Duodenum (tissue), 1 donor: ENCODE data around the gene KMT5C.

DNA sequence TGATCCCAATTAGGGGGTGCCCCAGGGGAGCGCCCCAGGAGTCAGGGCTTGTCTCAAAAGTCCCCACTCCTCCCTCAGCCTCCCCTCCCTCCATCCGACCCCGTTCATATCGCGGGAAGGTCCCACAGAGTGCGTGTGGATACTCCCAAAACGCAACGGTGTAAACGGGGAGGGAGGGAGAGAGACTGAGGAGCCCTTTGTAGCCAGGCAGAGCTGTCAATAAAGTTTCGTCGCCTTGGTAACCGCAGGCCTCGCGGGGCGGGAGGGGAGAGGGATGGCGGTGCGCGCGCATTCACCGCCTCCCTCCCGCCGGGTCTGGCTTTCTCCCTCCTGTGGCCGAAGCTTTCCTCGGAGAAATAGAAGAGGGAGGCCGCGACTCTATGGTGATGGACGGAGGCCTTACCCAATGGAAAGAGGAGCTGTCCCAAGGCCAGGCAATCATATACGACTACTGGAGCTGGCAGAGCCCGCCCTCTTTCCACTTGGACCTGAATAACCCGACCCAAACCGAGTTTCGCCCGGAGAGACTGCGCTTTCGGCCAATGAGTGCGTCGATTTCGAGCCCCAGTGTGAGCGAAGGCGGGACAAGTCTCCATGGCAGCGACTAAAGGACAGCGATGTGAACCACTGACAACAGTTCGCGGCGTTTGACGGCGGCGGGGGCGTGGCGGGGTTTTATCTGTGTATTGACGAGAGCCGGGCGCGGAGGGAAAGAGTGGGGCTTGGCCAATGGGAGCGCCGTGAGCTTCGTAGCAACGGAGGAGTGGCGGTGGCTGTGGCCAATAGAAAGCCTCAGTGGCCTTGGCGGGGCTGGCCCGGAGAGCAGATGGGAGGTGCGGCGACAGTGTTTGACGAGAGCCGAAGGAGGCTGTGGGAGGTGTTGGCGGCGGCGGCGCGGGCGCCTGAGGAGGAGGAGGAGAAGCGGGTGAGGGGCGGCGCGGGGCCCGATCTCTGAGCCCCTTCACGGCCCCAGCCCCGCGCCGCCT, at the start of gene KMT5C:
Gene KMT5C, plus strand, starts transcription at position 844 of the 986 bp plus-strand sequence.
- PRO-cap, result unidirectional peak, minus-strand start at position 317 of the sequence; bidirectional peak, plus-strand start at position 854 of the sequence, minus-strand start at position 649 of the sequence; unidirectional peak, plus-strand start at position 854 of the sequence

DNA sequence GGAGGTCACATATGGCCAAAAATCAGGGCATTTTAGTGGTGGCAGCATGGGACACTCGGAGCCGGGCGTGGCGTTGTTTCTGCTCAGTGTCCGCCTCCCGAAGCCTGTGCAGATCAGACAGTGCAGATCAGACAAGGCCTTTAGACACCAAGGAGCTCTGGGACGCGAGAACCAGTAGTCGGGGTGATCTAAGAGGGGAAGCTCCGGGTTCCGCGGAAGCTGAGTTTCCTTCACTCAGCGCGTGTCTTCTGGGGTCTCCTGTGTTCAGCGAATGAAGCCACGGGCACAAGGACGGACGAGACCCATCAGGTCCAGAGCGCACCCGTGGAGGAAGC, 381 bp upstream of the TMEM238 start:
- PRO-cap, result bidirectional peak, plus-strand start at position 143 of the sequence, minus-strand start at position 106 of the sequence

- PRO-cap, result no peak
These were observed 1.9 kb downstream of the RPL28 start for GRCh38 chr19:55387538-55388161.

DNA sequence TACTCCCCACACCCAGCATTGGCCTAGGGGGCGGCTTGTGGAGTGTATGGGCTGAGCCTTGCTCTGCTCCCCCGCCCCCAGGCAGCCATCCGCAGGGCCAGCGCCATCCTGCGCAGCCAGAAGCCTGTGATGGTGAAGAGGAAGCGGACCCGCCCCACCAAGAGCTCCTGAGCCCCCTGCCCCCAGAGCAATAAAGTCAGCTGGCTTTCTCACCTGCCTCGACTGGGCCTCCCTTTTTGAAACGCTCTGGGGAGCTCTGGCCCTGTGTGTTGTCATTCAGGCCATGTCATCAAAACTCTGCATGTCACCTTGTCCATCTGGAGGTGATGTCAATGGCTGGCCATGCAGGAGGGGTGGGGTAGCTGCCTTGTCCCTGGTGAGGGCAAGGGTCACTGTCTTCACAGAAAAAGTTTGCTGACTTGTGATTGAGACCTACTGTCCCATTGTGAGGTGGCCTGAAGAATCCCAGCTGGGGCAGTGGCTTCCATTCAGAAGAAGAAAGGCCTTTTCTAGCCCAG, 2.5 kb downstream of the RPL28 start:
- PRO-cap, result no peak

DNA sequence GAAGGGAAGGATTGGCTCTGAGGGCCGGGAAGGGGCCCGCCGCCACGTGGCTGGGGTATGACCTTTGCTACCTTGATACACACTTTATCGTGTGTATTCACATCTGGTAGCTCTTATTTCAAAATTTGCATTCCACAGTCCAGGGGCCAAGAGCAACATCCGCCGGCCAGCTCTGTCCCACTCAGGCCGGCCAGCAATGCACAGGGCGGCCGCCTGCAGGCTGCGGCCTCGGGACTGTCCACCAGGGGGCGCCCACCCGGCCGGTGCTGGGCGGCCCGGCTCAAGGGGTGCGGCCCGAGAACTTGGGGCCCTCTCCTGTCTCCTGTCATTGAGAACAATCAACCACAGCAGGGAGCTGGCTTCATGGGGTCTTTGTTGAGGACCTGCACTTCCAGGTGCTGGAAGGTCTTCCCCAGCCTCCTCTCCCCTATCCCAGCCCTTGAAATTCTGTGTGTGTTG, 3.2 kb upstream of the C19orf85 start:
- PRO-cap, result no peak

DNA sequence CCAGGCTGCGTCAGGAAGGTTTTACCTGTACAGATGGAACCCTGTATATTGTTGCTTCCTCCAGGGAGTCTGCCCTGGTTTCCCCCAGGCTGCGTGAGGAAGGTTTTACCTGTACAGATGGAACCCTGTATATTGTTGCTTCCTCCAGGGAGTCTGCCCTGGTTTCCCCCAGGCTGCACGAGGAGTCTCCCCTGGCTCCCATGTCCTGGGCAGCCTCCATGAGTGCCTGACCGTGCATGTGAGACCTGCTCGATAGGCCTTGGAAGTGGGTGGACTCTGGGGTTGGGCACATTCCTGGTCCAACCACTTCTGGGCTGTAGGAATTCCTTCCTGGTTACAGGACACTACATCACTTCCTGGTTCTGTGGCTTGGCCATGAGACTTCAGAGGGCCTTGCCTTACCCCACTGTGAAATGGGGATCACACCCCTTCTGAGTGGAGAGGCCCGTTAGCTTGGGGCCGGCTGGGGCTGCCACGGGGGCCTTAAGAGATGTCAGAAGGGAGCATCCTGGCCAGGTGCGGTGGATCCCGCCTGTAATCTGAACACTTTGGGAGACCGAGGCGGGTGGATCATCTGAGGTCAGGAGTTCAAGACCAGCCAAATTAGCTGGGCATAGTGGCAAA, 4.0 kb upstream of the ZNF628 start:
- PRO-cap, result no peak

DNA sequence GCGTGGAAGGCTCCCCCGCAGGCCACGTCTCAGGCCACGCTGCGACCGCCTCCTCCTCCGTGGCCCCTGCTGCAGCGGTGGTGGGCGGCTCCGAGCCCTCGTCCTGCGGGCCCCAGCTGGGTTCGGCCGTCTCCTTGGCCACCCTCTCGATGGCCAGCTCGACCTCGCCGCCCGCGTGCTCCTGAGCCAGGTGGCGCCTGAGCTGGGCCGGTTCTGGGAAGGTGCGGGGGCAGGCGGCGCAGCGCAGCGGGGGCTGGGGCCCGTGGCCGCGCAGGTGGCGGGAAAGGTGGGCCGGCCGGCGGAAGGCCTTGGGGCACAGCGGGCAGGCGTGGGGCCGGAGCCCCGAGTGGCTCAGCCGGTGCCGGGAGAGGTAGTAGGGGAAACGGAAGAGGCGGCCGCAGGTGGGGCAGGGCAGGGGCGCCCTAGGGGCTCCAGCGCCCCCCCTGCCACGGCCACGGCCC, 1.5 kb downstream of the ZNF579 start:
- PRO-cap, result no peak

DNA sequence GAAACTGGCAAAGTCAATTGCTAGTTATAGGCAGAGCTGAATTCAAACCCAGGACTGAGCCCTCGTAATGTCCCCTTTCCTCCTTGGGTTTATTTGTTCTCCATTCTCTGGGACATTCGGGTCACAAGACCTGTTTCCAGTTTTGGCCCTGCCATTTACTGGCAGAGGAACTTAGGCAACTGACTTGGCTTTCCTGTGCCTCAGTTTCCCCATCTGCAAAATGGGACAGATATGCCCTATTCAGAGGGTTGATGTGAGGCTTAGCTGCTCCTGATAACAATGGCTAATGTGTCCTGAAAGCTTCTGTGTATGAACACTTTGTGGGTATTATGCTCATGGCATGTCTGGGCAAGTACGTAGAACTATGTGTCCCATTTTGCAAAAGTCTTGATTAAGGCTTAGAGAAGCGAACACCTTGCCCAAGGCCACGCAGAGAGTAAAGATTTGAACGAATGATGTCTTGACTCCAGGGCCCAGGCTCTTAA, 1.0 kb downstream of the ZNF524 start:
- PRO-cap, result no peak

DNA sequence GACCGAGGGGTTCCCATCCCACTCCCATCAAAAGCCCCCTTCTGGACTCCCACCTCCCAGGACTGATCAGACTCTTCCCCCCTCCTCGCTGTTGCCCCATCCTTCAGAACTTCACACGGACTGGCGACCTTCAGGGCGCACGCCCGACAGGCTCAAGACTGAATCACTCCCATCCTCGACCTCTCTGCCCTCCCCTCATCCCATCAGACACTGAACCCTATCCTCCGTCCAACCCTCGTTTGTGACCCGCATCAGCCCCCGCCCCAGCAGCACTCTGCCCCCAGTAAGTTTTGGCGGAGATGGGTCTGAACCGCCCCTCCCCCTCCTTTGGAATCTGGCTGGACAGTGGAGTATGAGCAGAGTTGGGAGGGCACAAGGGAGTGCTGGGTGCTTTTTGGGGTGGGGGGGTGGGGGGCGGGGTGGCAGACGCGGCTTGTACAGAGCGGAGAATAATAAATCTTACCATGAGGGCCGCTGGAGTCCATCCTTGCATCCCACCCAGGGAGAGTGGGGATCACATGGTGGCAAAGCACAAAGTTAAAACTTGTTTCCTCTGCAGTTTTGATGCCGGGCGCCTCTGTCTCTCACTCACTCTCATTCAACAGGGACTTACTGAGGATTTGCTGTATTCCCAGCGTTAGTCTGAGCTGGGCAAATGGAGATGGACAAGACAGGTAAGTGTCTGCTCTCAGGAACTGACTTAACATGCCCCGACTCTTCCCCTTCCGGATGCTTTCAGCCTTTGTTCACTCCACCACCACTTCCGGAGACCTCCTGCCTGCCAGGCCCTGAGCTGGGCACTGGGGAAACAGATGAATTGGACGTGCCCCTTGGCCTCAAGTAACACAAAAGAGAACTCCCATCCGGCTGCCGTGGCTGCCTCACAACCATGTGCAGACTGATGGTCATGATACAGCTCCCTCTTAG, 7.3 kb downstream of the ZNF784 start:
- PRO-cap, result no peak

DNA sequence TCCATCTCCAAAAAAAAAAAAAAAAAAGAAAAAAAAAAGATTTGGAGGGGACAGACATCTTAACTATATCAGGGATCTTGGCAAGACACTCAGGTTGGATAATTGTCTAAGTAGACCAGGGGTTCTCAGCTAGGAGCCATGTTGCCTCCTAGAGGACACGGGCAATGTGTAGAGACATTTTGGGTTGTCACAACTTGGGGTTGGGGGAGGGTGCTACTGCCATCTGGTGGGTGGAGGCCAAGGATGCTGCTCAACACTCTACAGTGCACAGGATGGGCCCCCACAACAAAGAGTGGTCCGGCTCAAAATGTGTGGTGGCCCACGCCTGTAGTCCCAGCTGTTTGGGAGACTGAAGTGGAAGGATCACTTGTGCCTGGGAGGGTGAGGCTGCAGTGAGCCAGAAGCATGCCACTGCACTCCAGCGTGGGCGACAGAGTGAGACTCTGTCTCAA, 1.8 kb upstream of the ZNF580 start:
- PRO-cap, result no peak

DNA sequence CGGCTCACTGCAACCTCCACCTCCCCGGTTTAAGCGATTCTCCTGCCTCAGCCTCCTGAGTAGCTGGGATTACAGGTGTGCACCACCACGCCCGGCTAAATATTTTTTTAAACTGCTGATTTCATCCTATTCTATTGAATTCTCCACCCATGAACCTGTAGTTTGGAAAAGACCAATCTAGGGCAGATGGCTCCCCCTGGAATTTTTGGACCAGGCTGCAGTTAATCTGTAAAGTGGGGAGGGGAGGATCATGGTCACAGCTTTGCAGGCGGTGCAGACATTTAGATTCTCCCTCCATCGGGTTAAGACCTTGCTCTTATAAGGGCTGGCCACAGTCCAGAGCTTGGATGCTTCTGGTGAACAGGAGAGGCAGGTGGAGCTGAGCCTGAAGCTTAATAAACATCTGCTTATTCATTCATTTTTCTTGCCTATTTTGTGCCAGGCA, 1.1 kb upstream of the CCDC106 start:
- PRO-cap, result no peak

DNA sequence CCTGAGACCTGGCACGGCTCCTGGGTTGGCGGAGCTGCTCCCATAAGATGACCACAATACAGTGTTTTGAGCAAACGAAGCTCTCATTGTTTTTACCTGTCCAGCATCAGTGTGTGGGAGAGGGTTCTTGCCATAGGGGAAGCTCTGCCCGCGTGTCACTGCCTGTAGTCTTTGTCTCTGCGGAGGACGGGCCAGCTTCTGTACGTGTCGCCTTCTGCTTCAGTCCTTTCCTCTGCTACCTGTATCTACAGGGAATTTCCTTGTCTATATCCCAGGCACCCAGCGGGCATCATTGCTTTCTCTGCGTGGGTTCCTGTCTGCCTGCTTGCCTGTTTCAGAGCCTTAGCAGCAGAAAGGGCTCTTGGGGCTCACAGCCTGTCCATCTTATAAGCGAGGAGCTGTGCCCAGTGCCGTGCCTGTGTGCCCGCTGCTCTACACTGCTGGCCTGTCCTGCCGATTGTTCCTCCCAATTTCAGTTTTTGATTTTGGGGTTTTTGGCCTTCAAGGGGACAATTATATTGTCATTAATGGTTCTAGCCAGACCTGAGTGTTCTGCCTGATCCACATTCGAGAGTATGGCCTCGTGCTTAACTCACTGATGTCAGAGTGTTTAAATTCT, 2.5 kb downstream of the U2AF2 start:
- PRO-cap, result no peak

GRCh38 chr19:55679376-55680142, 4.5 kb downstream of the EPN1 start:
- PRO-cap, result unidirectional peak, plus-strand start at chr19:55679861

GRCh38 chr19:55704077-55704922, 29.3 kb downstream of the EPN1 start:
- PRO-cap, result no peak

GRCh38 chr19:56095233-56095701, 25.8 kb downstream of the ZNF787 start:
- PRO-cap, result no peak

DNA sequence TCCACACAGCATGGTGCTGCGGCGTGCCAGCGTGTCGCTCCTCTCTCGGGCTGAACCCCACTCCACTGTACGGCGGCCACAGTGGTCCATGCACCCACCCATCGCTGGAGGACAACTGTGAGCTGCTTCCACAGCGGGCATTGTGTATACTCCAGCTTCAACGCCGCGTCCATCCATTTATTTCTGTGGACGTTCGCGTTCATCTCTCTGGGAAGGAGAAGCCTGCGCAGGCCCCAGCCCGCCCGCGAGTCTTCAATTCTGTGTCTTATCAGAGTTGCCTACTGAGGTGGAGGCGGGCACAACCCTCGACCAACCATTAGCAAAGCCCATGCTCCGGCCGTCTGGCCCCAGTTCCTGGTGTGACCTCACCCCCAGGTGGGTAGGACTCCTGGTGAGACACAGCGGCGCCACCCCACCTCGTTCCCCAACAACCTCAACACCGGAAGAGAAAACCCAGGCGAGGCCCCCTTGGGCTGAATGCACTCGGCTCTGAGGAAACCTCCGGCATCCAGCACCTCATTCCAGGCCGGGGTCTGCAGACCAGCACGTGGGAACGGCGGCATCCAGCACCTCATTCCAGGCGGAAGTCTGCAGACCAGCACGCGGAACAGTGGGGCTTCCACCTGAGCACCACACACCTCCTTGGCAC, 14.7 kb downstream of the ZNF787 start:
- PRO-cap, result unidirectional peak, minus-strand start at position 254 of the sequence

GRCh38 chr19:56112109-56112996, 8.7 kb downstream of the ZNF787 start:
- PRO-cap, result unidirectional peak, minus-strand start at chr19:56112440

- PRO-cap, result no peak
These were observed 19.2 kb downstream of the EDDM13 start for GRCh38 chr19:56291672-56292196.

DNA sequence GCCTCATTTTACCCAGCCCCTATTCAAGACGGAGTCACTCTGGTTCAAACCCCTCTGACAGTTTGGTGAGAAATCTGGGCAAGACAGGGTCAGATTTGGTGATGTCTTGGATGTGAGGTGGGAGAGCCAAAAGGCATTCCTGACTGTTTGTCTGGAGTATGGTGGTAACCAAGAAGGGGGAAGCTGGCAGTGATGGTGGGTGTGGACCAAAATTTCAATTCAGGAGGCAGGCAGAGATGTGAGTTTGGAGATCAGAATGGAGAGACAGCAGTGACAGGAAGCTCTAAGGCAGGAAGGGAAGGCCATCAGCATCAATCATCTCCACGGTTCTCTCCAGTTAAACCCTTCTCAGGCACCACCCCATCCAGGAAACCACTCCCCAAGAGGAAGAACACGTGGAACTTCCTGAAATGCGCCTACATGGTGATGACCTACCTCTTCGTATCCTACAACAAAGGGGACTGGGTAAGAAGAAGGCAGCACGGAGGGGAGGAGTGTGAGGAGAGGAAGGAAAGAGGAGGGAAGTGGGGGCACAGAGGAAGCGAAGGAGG, 12.9 kb downstream of the ZSCAN5A start:
- PRO-cap, result bidirectional peak, plus-strand start at position 451 of the sequence, minus-strand start at position 313 of the sequence

DNA sequence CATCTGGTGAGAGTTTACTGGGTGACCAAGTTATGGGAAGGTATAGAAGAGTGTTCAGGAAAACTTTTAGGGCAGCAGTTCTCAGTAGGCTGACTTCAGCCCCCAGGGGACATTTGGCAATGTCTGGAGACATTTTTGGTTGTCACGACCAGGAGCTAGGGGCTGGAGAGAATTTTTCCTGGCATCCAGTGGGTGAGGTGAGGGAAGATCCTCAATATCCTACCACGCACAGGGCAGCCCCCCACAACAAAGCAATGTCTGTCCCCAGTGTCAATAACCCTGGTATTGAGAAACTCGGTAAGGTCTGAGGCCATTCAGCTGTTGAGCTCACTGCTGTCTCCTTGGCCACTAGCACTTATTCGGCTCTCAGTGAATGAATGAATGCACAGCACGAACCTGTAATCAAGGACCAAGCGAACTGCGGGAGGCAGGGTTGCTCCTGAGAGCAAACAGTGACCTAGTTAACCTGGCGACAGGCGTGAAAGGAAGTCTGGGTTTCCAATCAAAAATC, 730 bp downstream of the ZSCAN5A start:
- PRO-cap, result no peak